Mesangial cell (primary cell): ENCODE data around the gene TXNL4A.

DNA sequence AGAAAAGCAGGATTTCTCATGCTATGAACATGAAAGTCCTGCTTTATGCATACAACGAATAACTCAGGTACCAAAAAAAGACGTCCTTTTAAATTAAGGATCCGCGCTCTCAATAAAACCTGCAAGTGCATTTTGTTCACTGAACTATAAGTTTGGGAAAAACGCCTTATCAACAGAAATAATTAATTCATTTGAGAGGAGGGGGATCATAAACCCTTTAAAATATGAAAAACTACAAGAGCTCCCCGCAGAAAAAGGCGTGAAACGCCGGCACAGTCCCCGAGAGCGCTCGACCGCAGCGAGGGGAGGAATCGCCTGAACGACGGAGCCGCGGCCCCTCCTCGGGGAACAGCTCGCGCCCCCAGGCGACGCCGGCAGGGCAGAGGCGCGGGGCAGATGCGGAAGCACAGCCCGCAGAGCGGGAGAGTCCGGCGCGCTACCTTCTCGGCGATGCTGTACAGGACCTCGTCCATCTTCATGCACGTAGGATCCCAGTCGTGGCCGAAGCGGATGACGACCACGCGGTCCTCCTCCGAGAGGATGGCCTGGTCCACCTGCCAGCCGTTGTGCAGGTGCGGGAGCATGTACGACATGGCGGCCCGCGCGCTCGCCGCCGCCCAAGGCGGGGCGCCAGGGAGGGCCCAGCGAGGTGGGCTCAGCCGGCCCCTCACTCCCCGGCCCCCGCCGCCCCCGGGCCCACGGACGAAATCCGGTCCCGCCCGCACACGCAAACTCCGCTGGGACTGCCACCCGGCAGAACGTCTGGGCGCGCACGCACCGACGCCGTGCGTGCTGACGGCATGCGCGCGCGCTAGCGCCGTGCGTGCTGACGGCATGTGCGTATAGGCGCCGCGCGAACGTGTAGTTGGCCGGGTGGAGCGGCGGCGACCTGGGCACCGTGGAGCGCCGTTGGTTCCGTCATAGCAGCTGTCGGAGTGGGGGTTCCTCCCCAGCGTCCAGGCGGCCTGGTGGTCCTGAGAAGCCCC, at the start of gene TXNL4A:
Gene TXNL4A (minus strand): TSS at position 764 of the 986 bp plus-strand sequence.
- RAMPAGE, long total RNA = start-site peak on the minus strand centred at position 518 of the sequence, 50 bp wide, 26 reads; start-site peak on the minus strand centred at position 646 of the sequence, 82 bp wide, 114 reads

DNA sequence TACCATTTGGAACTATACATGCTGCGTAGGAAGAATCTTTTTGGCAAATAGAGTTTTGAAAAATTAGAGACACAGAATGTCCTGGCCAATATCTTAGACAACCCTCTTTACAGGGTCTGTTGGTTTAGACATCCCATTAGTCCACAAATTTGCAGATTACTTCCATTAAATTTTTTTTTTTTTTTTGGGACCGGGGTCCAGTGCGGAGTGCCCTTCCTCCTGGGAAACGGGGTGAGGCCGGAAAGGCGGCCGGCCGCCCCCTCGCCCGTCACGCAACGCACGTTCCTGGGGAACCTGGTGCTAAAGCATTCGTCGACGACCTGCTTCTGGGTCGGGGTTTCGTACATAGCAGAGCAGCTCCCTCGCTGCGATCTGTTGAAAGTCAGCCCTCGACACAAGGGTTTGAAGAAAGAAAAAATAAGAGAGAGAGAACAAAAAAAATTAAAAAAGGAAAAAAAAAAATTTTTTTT, 21.5 kb upstream of the RBFA start:
- RAMPAGE, long total RNA = no peak

- RAMPAGE, long total RNA = no peak
Measured at GRCh38 chr18:80147305-80148160, 38.5 kb downstream of the ADNP2 start.